Calu3 (cell line): ENCODE measurements around a stretch of chr20.

- PRO-cap = no peak
Measured at GRCh38 chr20:3223286-3223485, 13.9 kb downstream of the ITPA start.

DNA sequence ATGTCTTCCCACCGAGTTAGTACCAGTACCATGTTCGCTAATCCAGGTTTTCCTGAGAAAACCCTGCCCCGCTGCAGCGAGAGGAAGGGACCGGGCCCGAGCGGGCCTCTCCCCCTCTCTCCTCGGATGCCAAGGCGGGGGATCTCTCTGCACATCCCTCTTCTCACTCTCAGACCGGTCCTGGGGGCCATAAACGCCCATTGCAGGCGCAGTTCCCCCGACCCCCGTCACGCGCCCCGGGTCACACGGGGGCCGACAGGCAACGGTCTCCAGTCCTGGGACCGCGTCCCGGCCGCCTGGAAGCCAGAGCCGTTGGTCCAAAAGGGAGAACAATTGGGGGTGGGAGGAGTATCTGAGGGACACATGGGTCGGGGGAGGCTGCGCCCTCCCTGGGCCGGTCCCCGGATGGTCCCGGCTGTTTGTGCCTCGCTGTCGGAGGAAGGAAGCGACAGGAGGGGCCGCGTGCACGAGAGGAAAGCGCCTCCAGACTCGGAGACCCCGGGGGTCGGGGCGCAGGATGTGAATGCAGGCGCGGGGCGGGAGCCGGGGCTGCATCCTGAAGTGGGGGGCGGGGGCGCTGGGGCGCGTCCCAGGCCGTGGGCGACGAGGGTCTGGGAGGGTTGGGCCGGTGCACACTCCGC is 1.0 kb downstream of the SLC4A11 start:
- PRO-cap = no peak

- PRO-cap = no peak
Measured at GRCh38 chr20:3680654-3681534, 916 bp downstream of the ADAM33 start.

GRCh38 chr20:3744818-3745658 is 12.6 kb downstream of the HSPA12B start:
- PRO-cap = no peak

GRCh38 chr20:3753656-3754235 is 13.8 kb downstream of the ADISSP start:
- PRO-cap = no peak

DNA sequence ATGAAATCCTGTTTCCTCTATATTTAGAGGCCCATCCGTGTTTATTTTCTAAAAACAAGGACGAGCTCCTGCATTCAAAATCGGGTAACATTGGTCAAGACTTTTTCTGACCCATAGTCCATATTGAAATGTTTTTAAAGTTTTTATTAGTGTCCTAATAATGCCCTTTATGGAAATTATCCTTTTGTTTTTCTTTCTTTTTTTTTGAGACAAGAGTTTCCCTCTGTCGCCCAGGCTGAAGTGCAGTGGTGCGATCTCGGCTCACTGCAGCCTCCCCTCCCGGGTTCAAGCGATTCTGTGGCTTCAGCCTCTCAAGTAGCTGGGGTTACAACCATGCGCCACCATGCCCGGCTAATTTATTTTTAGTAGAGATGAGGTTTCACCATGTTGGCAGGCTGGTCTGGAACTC is 841 bp downstream of the AP5S1 start:
- PRO-cap = no peak

GRCh38 chr20:3925437-3926151 is 36.4 kb downstream of the PANK2 start:
- PRO-cap = no peak

DNA sequence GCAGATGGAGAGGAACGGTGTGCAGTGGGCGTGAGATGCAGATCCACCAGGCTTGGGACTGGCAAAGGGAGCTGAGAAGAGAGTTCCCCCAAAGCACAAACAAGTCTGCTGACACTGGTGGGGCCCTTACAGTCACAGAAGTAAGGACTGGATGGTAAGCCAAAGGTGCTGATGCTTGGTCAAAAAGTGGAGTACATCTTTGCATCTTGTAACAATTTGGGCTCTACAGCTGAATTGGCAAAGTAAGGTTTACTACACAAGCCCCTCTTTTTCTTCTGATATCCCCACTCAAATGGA is 38.5 kb downstream of the PANK2 start:
- PRO-cap = no peak

DNA sequence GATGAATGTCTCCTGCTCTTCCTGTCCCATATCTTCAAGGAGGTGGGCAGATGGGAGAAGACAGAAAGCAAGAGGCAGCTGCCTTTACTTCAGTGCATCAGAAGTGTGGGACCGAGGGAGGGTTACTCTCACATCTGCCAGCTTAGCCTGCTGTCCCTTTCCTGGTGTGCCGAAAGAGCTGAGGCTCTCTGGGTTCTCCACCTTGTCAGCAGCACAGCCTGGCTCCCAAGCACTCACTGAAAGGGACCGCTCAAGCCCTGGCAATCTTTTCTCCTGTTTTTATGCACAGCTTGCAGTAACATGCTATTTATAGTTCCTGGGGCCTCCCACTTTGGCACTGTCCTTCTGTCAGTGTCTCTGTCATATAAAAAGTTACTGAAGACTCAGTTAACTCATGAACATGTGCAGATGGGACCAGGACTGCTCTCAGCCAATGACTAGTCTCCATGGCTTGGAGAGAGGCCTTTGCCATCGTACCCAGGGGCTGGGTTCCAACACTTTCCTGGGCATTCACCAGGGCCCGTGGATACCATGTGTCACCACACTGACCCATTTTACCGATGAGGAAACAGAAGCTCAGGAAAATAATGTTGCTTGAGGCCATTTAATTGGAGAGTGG is 46.2 kb downstream of the PANK2 start:
- PRO-cap = no peak

- PRO-cap = no peak
Measured at GRCh38 chr20:4018275-4018914, 3.0 kb upstream of the RNF24 start.

DNA sequence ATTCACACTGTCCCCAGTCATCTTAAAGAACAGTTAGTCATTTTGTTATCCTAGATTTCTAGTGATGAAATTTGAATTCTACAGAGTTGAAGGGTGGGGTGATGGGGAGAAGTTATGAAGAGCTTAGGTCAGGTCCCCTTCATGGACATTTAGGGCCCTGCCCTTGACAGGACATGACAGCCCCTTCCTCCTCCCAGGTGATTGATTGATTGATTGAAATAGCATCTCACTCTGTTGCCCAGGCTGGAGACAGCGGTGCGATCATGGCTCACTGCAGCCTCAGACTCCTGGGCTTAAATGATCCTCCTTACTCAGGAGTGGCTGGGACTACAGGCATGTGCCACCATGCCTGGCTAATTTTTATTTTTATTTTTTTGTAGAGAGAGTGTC is 40.7 kb downstream of the SMOX start:
- PRO-cap = no peak

DNA sequence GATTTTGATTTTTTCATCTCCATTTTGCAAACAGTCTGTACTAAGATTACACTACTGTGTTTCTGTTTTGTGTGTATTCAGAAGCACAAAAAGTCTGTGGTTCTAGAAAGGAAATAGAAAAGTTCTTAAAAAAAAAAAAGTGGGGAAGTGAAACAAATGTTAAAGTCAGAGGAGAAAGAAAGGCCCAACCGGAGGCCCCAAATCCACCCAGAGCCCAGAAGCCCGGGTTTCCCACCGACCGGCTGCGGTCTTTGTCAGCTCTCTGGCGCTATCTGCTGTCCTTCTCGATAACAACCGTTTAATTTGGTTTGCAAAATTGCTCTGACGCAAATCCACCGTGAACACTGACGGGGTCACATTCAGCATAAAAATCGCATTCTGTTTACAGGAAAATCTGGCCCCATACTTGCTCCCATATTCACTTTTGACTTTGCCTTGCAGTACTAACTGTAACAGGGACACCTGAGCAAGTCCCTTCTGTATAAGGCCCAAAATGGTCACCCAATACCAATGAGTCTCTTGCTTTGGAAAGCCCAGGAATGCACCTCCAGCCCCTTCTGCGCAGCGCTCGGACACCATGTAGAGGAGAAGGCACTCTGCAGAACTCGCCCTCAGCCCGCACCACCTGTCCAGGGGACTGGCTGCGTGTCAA is 970 bp upstream of the PRND start:
- PRO-cap = no peak

DNA sequence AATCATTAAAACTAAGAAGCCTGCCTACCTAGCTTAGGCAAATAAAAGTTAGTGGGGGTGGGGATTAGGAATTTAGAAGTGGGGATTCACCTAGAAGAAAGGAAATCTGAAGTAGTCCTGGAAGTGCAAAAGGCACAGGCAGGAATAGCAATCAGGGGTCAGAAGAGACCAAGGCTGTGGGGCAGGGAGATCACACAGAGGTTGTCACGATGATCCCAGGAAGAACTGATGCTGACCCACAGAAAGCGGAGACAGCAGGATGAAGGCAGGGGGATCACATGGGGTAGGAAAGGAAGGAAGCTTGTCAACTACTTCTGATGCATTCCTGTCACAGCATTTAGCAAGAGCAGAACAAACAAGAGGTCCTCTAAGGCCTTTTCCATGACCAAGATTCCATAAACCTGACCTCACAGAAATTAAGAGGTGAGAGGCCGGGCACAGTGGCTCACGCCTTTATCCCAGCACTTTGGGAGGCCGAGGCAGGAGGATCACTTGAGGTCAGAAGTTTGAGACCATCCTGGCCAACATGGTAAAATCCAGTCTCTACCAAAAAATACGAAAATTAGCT is 79.1 kb downstream of the SLC23A2 start:
- PRO-cap = no peak

DNA sequence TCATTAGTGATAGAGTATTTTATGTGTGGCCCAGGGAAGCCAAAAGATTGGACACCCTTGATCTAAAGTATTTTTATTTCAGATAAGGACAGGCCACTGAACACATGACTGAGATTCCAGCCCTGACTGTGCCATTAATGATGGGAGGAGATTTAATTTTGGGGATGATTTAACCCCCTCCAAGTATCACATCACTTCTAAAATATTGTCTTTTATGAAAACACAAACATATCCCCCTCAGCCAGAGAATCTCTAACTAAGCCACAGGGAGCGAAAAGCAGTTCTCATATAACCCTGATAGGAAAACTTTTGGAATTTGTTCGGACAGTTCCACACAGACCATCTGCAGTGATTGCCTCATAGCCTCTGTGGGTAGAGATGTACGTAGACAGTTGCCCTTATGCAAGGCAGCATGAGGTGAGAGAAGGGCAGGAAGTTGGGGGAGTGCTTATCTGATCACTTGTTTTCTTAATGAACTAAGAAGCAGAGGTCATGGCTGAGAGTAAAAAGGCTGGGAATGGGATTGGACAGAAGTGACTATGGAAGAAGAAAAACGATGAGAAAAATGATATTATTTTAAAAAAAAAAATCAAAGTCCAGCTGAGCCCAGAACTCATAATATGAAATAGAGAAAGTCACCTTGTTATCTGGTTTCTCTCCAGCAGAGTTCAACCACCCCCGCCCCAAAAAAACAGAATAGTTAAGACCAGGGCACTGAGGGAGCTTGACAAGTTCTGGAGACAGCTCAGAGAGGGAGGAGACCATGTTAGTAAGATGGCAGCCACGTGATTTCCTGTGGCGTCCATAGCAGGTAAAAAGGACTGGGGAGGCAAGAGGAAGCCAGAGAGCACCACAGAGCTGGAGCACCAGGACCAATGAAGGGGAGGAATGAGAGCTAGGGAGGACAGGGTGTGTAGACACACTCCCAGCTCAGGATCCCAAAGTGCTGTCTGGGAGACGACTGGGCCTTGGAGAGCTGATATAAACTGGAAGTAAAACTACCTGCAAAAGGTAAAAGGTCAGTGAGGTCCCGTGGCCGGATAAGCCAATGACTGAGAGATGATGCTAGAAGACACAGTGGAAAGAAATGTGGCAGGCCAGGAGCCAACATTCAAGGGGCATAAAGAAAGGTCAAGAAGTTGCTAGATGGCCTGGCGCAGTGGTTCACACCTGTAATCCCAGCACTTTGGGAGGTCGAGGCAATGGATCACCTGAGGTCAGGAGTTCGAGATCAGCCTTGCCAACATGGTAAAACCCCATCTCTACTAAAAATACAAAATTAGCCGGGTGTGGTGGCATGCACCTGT is 39.3 kb downstream of the SLC23A2 start:
- PRO-cap = no peak

GRCh38 chr20:4978177-4978909 is 23.0 kb downstream of the SLC23A2 start:
- PRO-cap = no peak

GRCh38 chr20:4989366-4990008 is 11.8 kb downstream of the SLC23A2 start:
- PRO-cap = no peak

GRCh38 chr20:5072646-5073890 is 39.8 kb downstream of the TMEM230 start:
- PRO-cap = bidirectional peak, plus-strand start at chr20:5073499, minus-strand start at chr20:5073202

- PRO-cap = no peak
Measured at GRCh38 chr20:5128192-5128837, 1.5 kb downstream of the CDS2 start.

GRCh38 chr20:5143225-5143644 is 16.4 kb downstream of the CDS2 start:
- PRO-cap = no peak

- PRO-cap = no peak
Measured at GRCh38 chr20:5150140-5150658, 23.4 kb downstream of the CDS2 start.